HepG2 (cell line): ENCODE measurements around a stretch of chr11.

DNA sequence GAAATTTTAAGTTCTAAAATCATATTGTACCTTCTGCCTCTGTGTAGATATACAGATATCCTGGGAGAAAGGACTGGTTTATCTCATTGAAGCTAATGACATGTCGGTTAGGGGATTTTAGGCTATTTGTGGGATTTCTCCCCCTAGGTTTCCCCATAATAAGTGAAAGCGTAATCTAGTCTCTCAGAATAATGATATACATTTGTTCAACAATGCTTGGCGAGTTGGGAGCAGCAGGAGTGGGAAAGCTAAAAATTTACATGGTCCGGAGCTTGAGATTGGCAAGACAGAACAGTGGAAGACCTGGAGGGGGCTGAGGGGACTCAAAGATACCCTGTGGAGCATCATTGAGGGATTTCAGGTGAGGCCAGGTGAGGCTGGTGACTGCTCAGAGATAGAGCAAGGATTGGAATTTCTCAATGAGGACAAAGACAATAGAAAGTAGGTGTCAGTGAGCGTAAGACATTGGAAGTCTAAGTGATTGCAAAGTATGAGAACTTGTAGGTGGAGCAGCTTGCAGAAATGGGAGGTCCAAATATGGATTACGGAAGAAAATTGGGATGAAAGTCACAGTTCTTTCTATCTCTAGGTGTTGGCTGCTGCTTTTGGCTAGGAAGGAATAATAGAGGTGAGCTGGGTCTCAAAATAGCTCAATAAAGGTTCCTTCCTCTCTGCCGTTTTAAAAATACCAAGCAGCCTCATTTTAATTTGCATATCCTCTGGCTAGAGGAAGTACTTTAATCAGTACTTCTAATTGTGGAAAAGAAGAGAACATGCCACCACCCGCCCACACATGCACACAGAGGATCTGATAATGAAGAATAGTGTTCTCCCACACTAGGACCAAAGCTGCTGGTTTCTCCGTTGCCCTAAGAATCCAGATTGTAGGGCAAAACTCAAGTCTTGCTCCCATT lies 42.3 kb downstream of the SORL1 start:
- RRBS, 2 experiments = no CpG with 5 or more reads among the region's 9 CpGs
CAGE:
- cytosol, long polyA minus RNA = no peak
- cytosol, long polyA plus RNA = no peak
- long polyA plus RNA = no peak
- nucleus, long polyA minus RNA = no peak
- nucleus, long polyA plus RNA = no peak

GRCh38 chr11:121508452-121508818 lies 56.3 kb downstream of the SORL1 start:
CAGE:
- cytosol, long polyA minus RNA = no peak
- cytosol, long polyA plus RNA = no peak
- long polyA plus RNA = no peak
- nucleus, long polyA minus RNA = no peak
- nucleus, long polyA plus RNA = no peak

DNA sequence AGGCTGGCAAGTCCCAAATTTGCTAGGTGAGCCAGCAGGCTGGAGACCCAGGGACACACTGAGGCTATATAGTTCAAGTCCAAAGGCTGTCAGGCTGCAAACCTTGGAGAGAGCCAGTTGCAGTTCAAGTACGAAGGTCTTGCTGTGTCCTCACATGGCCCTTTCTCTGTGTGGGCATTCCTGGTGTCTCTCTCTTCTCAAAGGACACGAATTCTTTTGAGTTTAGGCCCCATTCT lies 135.1 kb downstream of the SORL1 start:
- RRBS, 2 experiments = no CpG with 5 or more reads among the region's 2 CpGs
CAGE:
- cytosol, long polyA minus RNA = no peak
- cytosol, long polyA plus RNA = no peak
- long polyA plus RNA = no peak
- nucleus, long polyA minus RNA = no peak
- nucleus, long polyA plus RNA = no peak

DNA sequence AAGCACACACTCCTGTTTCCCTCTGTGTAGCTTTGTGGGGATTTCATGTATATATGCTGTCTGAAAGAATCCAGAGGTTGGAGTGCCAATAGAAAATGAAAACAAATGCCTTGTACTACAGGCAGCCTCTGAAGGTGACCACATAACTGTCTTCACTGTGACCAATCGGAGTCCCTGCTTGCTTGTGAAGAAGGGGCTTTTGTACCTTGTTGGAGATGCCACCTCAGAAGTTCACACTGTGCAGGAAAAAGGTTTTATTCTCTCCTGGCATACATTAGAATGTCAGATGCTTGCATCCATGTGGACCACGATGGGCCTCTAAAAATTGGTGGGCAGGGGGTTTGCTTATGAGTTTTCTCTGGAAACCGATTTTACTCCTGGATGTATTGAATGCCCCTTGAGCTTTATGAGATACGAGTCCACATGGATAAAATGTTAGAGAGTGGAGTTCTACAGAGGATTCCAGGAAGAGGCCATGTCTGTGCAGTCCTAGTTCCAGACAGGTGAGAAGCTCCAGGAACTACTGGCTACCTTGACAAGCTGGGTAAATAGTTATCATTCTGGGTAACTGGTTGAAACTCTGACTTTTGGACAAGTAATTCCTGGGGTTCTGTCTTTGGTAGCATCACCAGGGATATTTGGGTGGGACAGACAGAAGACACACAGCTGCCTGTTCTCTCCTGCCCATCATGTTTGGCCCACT lies 179.9 kb downstream of the SORL1 start:
- RRBS, 2 experiments = no CpG with 5 or more reads among the region's 4 CpGs
CAGE:
- cytosol, long polyA minus RNA = no peak
- cytosol, long polyA plus RNA = no peak
- long polyA plus RNA = start-site peak on the plus strand centred at position 339 of the sequence, 11 bp wide, 39 and 41 reads in 2 replicates
- nucleus, long polyA minus RNA = no peak
- nucleus, long polyA plus RNA = no peak

DNA sequence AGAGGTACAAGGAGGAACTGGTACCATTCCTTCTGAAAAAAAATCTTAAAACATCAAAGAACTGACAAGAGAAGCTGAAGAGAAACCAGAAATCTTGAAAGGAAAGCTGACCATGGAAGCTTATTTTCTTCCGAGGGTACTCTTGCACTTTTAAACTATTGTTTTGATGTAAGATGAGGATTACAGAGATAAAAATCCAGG lies 289.0 kb downstream of the BLID start:
- RRBS, 2 experiments = no CpG with 5 or more reads among the region's 1 CpG
CAGE:
- cytosol, long polyA minus RNA = no peak
- cytosol, long polyA plus RNA = no peak
- long polyA plus RNA = no peak
- nucleus, long polyA minus RNA = no peak
- nucleus, long polyA plus RNA = no peak

- RRBS, 2 experiments = no CpG with 5 or more reads among the region's 2 CpGs
CAGE:
- cytosol, long polyA minus RNA = no peak
- cytosol, long polyA plus RNA = no peak
- long polyA plus RNA = no peak
- nucleus, long polyA minus RNA = no peak
- nucleus, long polyA plus RNA = no peak
Observed at GRCh38 chr11:121932131-121932419, 183.9 kb downstream of the BLID start.

- RRBS, 2 experiments = no CpG with 5 or more reads among the region's 1 CpG
CAGE:
- cytosol, long polyA minus RNA = no peak
- cytosol, long polyA plus RNA = no peak
- long polyA plus RNA = no peak
- nucleus, long polyA minus RNA = no peak
- nucleus, long polyA plus RNA = no peak
Observed at GRCh38 chr11:122101122-122101418, 14.9 kb downstream of the BLID start.

DNA sequence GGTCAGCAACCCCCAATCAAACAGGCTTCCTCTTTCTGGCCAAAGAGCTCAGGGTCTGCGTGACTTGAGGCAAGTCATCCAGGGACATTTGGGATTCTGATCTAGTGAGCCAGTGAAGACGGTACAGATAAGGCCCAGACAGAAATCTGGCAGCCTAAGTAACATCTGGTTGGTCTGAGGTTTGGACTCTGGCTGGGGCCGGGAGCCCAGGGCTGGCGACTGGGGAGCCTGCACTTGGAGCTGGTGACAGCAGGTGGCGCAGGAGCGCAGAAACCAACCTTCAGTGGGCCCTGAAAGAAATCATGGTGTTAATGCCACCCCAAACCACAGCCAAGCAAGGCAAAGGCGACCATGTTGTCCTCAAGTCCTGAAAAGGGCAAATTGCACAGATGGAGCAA lies 99.3 kb upstream of the BLID start:
- RRBS, 2 experiments = no CpG with 5 or more reads among the region's 7 CpGs
CAGE:
- cytosol, long polyA minus RNA = no peak
- cytosol, long polyA plus RNA = no peak
- long polyA plus RNA = no peak
- nucleus, long polyA minus RNA = no peak
- nucleus, long polyA plus RNA = no peak

- RRBS, 2 experiments = no CpG with 5 or more reads among the region's 5 CpGs
CAGE:
- cytosol, long polyA minus RNA = no peak
- cytosol, long polyA plus RNA = no peak
- long polyA plus RNA = no peak
- nucleus, long polyA minus RNA = no peak
- nucleus, long polyA plus RNA = no peak
Observed at GRCh38 chr11:122336839-122337053, 220.7 kb upstream of the BLID start.

DNA sequence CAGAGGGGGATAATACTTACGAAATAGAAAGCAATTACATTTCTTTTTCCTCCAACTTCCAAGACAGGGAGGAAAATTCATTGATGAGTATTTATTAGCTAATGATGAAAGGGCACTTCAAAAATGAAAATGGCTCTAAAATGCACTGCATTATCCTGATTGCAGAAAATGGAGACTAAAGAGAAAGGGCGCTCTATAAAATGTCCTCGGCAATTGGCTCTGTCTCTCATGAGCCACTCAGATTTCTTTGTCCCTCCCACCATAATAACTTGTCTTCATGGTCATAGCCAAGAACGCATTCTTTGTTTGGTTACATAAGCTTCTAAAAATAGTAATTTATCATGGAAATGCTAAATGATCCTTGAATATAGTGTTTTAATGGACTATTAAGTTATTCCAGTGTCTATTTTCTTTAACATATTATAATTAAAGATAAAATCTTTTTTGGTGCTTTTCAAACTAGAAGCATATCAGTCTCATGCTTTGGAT lies 238.0 kb upstream of the BLID start:
- RRBS, 2 experiments = no CpG with 5 or more reads among the region's 4 CpGs
CAGE:
- cytosol, long polyA minus RNA = no peak
- cytosol, long polyA plus RNA = no peak
- long polyA plus RNA = no peak
- nucleus, long polyA minus RNA = no peak
- nucleus, long polyA plus RNA = no peak

DNA sequence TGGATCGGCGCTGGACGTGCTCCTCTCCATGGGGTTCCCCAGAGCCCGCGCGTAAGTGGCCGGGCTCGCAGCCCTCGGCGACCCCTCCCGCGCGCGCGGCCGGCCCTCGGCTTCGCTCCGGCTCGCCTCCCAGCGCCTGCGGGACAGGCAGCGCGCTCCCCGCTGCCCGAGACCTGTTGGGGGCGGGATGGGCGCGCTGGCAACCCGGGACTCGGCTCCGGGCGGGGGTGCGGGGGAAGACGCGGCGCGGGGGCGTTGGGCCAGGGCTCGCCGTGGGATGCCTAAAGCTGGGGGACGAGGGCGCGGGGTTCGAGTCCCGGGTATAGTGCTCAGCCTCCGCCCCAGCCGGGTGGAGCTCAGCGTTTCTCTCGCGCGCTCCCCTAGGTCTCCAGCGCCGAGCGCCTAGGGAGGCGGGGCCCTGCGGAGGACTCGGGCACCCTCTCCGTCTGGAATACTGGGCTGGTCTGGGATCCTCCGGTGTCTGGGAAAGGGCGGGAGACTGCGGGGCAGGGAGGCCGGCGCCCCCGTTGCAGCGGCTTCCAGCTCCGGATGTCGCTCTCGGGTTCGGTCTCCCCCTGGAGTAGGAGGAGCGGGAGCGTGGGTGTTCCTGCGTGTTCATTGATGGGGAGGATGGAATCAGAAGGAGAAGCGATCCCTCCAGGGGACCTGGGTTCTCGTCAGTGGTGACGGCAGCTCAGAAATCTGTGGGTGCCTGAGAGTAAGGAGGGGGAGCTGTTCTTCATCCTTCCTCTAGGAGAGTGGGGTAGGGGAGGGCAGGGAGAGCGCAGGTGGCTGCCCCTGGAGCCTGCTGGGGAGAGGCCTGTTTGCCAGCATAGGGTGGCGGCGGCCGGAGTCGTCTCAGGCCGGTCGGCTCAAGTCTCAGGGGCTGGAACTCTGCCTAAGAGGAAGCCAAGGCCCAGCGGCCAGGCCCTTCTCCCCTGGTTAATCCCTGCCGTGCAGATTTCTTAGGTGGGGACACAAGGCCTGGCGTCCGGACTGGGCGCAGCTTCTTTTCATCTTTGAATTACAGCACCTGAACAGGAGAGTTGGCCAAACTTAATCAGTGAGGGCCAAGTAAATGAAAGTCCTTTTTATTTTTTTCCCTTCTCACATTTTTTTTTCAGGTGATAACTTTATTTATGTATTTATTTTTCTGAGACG lies 1.0 kb downstream of the UBASH3B start:
- RRBS, 2 experiments = under 1 to 1% methylated on average over 37 to 40 of the region's 89 CpGs
CAGE:
- cytosol, long polyA minus RNA = no peak
- cytosol, long polyA plus RNA = no peak
- long polyA plus RNA = no peak
- nucleus, long polyA minus RNA = no peak
- nucleus, long polyA plus RNA = no peak

GRCh38 chr11:122675168-122675823 lies 19.8 kb downstream of the UBASH3B start:
- RRBS, 2 experiments = no CpG with 5 or more reads among the region's 7 CpGs
CAGE:
- cytosol, long polyA minus RNA = no peak
- cytosol, long polyA plus RNA = no peak
- long polyA plus RNA = no peak
- nucleus, long polyA minus RNA = no peak
- nucleus, long polyA plus RNA = no peak

DNA sequence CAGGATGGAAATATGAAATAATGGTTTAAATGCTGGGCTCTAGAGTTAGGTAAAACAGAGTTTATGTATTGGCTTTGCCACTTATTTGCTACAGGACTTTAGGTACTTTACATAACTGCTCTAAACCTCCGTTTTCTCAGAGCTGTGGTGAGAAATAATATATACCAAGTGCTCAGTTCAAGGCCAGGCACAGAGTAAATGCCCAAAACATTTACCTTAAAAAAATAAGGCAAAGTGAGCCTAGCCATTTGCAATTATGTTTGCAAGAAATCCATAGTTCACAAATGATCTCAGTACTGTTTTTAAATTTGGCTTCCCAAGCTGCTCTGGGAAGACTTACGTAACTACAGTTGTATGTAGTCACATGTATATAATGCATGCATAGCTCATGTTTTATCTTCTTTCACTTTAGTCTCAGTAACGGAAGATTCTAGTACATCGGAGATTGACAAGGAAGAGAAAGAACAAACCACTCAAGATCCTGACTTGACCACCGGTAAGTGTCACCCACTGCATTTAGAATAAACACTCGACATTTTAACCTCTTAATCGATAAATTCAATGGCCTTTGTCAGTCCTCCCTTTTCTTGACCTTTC lies 18.2 kb upstream of the JHY start:
- RRBS, 2 experiments = no CpG with 5 or more reads among the region's 7 CpGs
CAGE:
- cytosol, long polyA minus RNA = no peak
- cytosol, long polyA plus RNA = no peak
- long polyA plus RNA = no peak
- nucleus, long polyA minus RNA = no peak
- nucleus, long polyA plus RNA = no peak

- RRBS, 2 experiments = no CpG with 5 or more reads among the region's 3 CpGs
CAGE:
- cytosol, long polyA minus RNA = no peak
- cytosol, long polyA plus RNA = no peak
- long polyA plus RNA = no peak
- nucleus, long polyA minus RNA = no peak
- nucleus, long polyA plus RNA = no peak
Observed at GRCh38 chr11:123055850-123056407, 6.0 kb downstream of the HSPA8 start.

DNA sequence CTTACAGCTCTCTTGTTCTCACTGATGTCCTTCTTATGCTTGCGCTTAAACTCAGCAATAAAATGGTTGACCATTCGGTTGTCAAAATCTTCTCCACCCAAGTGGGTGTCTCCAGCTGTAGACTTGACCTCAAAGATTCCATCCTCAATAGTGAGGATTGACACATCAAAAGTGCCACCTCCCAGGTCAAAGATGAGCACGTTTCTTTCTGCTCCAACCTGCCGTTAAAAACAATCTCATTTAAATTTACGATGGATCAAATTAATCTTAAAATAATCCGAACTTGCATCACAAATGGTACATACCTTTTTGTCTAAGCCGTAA lies 2.2 kb downstream of the HSPA8 start:
- RRBS, 2 experiments = no CpG with 5 or more reads among the region's 7 CpGs
CAGE:
- cytosol, long polyA minus RNA = no peak
- cytosol, long polyA plus RNA = no peak
- long polyA plus RNA = no peak
- nucleus, long polyA minus RNA = no peak
- nucleus, long polyA plus RNA = no peak

- RRBS, 2 experiments = no CpG with 5 or more reads among the region's 15 CpGs
CAGE:
- cytosol, long polyA minus RNA = no peak
- cytosol, long polyA plus RNA = no peak
- long polyA plus RNA = no peak
- nucleus, long polyA minus RNA = no peak
- nucleus, long polyA plus RNA = no peak
Observed at GRCh38 chr11:123122059-123123017, 60.4 kb upstream of the HSPA8 start.

- RRBS, 2 experiments = no CpG with 5 or more reads among the region's 4 CpGs
CAGE:
- cytosol, long polyA minus RNA = no peak
- cytosol, long polyA plus RNA = no peak
- long polyA plus RNA = no peak
- nucleus, long polyA minus RNA = no peak
- nucleus, long polyA plus RNA = no peak
Observed at GRCh38 chr11:123194300-123194663, 766 bp downstream of the CLMP start.

GRCh38 chr11:123301656-123302345 lies 106.8 kb upstream of the CLMP start:
- RRBS, 2 experiments = 7 to 10% methylated on average over 19 to 21 of the region's 49 CpGs
CAGE:
- cytosol, long polyA minus RNA = no peak
- cytosol, long polyA plus RNA = no peak
- long polyA plus RNA = no peak
- nucleus, long polyA minus RNA = no peak
- nucleus, long polyA plus RNA = no peak

GRCh38 chr11:123302669-123303198 lies 107.7 kb upstream of the CLMP start:
- RRBS, 2 experiments = no CpG with 5 or more reads among the region's 10 CpGs
CAGE:
- cytosol, long polyA minus RNA = no peak
- cytosol, long polyA plus RNA = no peak
- long polyA plus RNA = no peak
- nucleus, long polyA minus RNA = no peak
- nucleus, long polyA plus RNA = no peak

- RRBS, 2 experiments = 24 to 27% methylated on average over 3 of the region's 17 CpGs
CAGE:
- cytosol, long polyA minus RNA = no peak
- cytosol, long polyA plus RNA = no peak
- long polyA plus RNA = no peak
- nucleus, long polyA minus RNA = no peak
- nucleus, long polyA plus RNA = no peak
Observed at GRCh38 chr11:123314543-123315417, 115.3 kb upstream of the GRAMD1B start.